Cardiac septum (tissue), 1 donor: ENCODE data around the gene PLEKHA7.

- PRO-cap, result no peak
Measured at GRCh38 chr11:14655294-14656047, 11.9 kb downstream of the PDE3B start.

GRCh38 chr11:16115412-16116092 lies 240.8 kb downstream of the SOX6 start:
- PRO-cap, result no peak

- PRO-cap, result no peak
Measured at GRCh38 chr11:16346644-16347381, 9.5 kb downstream of the SOX6 start.

- PRO-cap, result bidirectional peak, plus-strand start at chr11:16605129, minus-strand start at chr11:16605007; bidirectional peak, plus-strand start at chr11:16605163, minus-strand start at chr11:16605170
Measured at GRCh38 chr11:16604781-16605562, 133.5 kb upstream of the C11orf58 start.

DNA sequence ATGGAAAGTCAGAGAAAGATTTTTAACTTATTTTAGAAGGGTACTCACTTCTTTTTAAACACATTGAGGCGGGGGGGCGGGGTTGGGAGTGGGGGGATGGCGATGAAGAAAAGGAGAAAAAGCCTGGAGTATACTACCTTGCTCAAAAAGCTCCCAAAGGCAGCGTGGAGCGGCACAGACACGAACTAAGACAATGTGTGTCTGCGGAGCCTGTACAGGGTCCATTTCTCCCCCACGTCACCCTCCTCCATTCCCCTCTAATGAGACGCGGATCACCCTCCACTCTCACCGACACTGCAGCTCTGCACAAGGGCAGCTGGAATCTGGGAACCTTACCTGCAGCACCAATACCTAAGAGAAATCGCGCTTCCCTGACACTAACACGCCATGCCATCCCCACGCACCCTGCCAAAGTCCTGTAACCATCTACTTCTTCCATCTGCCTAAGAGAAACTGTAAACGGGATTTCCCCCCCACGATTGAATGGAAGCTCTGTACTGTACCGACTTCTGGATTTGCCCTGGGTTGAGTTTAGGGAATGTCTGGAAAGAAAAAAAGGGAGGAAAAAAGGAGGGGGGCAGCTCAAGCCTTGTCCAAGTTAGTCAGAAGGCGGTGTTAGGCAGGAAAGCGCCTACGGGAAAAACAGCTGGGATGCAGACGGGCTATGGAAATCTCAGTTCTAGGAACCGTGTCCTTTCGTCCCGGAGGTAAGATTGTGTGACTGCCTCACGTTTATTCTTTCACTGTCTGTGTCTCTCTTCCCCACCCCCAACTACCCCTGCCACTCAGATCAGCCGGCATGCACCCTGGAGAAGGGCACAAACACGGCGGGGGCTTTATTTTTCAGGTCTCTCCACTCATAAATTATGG lies 125.7 kb upstream of the C11orf58 start:
- PRO-cap, result no peak

GRCh38 chr11:16786141-16786600 lies 47.7 kb downstream of the C11orf58 start:
- PRO-cap, result no peak

- PRO-cap, result no peak
Measured at GRCh38 chr11:16814833-16815736, 76.6 kb downstream of the C11orf58 start.

DNA sequence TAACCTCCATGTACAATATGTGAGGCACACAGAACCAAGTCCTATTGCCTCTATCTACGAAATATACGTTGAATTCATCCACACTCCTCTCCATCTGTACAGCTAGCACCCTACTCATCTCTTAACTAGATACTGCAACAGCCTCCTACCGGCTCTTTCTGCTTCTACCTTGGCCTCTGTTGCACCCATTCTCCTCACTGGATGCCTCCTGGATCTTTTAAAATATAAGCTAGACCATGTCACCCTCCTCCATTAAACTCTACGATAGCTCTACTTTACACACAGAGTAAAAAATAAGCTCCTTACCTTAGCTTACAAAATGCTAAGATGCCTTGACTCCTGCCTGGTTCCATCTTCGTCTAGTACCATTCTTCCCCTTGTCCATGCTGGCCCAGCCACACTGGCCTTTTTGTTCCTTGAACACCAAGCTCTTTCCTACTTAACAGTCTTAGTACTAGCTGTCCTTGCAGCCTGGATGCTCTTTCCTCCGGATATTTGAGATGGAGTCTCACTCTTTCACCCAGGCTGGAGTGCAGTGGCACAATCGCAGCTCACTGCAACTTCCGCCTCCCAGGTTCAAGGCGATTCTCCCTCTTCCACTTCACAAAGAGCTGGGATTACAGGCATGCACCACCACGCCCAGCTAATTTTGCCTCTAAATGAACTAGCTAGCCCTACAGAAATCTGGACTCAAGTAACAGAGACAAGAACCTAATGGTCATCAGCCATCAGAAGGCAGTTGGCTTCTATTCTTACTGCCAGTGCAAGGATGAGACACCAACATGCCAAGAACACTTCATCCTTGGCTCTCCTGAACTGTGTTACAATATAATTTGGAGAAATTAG lies 135.9 kb downstream of the PLEKHA7 start:
- PRO-cap, result no peak

DNA sequence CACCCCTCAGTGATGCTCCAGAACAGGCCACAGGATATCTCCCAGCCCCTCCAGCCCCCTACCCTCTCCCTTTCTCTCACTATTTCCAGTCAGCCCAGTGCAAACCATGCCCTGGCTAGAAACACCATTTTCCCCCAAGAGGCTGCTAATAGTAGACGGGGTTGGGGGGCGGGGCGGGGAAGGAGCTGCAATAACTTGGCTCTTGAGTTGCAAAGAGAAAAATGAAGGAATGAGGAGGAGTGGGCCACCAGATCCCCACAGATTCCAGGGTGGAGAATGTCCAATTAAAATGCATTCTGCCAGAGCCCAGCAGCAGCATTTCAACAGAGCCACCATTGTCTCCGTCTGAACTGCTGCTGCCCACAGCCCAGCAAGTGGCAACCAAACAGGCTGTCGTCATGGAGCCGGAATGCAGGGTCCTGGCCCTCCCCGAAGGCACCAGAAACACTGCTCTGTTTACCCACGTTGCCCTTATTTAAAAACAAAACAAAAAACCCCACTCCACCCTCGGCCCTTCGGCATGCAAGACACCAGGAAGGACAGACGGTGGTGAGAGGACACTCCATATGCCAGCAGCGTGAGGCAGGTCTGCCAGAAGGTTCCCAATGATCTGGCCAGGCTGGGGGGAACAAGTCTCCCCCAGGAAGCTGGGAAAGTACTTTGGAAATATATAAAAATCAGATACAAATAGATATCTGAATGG lies 32.6 kb downstream of the PLEKHA7 start:
- PRO-cap, result no peak

DNA sequence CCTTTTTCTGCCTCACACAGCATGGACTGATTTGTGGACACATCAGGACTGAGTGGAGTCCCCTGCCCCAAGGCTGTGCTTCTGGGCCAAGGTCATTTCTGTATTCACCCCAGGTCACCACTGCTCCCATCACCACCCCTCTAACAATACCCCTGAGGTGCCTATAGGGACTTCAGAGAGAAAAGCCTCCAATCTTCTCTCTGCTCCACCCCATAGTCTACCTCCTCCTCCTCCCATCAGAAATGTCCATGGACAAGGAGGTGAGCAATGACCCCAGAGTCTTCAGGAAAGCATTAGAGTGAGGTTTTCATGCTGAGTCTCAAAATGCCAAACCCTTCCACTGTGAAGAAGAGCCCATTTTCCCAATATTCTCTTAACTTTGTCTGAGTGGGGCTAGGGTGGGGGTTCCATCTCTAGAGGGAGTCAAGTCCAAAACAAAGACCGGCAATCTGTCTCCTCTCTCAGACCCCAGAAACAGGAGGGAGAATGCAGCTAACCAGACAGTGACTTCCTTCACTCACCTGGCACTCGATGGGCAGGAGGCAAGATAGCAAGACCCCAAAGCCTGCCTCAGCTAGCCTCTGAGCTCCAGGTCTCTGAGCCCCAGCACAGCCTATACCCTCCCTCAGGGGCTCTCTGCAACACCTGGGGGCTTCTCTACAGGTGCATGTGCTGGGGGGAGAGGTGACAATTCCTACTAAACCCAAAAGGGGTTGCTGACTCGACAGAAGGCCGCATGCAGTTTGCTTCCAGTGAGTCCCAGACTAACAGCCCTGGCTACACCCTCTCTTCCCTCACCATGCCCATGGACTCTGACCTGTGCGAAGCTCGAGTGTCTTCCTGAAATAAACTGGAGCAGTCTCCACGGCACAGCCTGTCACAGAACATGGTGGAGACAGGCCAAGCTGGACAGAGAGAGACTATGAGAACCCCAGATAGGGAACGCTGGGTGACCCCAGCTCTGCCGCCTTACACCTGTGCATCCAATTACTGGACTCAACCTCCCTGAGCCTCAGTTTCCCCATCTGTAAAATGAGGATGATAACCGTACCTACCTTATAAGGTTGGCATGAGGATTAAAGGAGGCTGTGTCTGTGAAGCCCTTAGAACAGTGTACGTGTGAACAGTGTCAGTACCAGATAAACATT lies 16.8 kb downstream of the PLEKHA7 start:
- PRO-cap, result no peak

- PRO-cap, result no peak
Measured at GRCh38 chr11:17011473-17012754, 2.3 kb downstream of the PLEKHA7 start.

DNA sequence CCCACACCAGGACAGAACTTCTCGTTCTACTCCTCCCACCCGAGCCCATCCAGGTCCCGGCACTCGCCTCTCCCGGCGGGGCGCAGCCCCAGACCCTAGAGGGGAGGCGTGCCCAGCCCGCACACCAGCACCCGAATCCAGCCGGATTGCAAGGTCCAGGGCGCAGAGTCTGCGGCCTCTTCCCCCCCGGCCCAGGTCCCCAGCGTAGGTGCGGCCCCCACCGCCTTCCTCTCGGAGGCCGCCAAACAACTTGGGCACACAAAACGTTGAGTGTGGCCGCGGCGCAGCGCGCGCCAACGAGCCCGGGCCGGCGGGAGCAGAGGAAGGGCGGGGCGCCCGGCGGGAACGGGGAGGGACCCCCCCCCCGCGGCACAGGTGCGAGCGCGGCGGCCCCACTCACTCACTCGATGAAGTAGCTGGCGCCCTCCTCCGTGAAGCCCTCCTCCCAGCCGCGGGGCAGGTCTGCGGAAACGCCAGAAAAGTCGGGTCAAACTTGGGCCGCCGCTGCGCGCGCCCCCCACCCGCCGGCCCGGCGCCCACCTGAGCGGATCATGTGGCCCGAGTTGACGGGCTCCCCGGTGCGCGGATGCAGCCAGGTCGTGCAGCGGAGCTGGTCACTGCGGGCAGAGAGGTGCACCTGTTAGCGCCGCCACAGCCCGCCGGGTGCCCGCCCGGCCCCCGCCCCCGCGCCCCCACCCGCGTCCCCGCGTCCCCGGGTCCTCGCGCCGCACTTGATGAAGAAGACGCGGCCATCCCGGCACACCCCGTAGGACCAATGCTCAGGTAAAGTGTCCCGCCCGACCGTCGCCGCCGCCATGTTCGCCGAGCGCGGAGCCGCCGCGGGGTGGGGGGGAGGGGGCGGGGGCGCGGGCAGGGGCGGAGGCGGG lies at the start of gene PLEKHA7:
PLEKHA7 (minus strand) TSS at position 830 of the 887 bp plus-strand sequence.
- PRO-cap, result no peak

DNA sequence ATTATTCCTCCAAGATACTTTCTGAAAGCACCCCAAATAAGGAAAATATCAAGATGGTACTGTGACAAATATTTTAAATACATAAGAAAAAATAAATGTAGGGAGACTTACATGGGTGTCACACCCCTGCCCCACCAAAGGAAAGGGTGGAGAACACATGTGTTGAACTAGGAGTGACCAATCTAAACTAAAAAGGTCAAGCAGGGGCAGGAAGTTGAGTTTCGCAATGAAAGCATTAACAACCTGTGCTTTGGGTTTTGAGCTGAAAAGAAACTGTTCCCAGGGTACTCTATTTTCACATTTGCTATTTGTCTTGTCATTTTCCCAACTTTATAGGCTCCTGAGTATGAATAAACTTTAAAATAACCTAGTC lies 42.9 kb downstream of the PIK3C2A start:
- PRO-cap, result unidirectional peak, plus-strand start at position 265 of the sequence

DNA sequence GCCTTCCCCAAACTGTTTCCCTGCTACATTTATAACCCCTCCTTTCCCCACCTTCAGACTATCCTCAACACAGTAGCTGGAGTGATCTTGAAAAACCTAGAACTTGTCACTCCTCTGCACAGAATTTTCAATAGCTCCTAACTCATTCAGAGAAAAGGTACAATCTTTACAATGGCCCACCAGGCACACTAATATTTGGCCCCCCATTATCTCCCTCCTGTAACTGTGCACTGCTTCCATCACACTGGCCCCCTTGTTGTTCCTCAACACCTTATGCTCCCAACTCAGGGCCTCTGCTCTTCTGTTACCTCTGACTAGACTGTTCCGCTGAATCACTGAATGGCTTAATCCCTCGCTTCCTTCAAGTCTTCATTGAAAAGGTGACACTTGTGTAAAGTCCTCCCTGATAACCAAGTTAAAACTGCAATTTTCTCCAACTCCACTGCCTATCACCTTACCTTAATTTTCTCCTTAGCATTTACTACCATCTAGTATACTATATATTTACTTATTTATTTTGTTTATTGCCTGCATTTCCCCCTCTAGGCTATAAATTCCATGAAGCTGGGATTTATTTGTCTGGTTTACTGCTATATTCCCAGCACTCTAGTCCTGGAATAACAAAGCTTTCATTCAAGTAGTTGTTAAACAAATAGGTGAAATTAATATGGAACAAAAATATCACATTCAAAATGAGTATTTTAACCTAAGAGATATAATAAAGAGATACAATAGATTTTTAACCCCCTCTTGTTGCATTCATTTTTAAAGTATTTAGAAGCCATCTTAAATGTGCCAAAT lies 21.8 kb downstream of the PIK3C2A start:
- PRO-cap, result no peak

- PRO-cap, result no peak
Measured at GRCh38 chr11:17208268-17209012, 654 bp upstream of the PIK3C2A start.

DNA sequence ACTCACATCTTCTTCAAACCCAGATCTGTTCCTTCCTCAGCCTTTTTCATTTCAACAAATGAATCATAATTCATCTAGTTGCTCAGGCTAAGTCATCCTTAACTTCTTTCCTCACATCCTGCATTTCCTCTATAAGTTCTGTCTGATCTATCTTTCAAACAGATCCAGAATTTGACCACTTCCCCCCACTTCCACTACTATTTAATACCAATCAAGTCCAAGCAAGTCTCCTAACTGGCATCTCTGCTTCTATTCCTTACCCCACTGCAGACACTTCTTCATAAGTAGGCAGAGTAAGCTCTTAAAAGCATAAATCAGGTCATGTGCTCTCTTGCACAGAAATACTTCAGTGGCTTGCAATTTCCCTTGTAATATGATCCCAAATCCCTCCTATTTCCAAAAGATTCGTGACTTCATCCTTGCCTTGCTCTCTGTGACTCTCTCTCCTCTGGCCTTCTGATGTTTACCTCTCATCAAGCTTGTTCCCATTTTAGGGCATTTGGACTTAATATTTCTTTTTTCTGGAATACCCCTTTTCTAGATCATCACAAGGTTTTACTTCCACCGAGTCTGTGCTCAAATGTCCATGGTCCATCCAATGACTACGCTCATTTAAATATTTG lies 37.5 kb upstream of the NCR3LG1 start:
- PRO-cap, result no peak

DNA sequence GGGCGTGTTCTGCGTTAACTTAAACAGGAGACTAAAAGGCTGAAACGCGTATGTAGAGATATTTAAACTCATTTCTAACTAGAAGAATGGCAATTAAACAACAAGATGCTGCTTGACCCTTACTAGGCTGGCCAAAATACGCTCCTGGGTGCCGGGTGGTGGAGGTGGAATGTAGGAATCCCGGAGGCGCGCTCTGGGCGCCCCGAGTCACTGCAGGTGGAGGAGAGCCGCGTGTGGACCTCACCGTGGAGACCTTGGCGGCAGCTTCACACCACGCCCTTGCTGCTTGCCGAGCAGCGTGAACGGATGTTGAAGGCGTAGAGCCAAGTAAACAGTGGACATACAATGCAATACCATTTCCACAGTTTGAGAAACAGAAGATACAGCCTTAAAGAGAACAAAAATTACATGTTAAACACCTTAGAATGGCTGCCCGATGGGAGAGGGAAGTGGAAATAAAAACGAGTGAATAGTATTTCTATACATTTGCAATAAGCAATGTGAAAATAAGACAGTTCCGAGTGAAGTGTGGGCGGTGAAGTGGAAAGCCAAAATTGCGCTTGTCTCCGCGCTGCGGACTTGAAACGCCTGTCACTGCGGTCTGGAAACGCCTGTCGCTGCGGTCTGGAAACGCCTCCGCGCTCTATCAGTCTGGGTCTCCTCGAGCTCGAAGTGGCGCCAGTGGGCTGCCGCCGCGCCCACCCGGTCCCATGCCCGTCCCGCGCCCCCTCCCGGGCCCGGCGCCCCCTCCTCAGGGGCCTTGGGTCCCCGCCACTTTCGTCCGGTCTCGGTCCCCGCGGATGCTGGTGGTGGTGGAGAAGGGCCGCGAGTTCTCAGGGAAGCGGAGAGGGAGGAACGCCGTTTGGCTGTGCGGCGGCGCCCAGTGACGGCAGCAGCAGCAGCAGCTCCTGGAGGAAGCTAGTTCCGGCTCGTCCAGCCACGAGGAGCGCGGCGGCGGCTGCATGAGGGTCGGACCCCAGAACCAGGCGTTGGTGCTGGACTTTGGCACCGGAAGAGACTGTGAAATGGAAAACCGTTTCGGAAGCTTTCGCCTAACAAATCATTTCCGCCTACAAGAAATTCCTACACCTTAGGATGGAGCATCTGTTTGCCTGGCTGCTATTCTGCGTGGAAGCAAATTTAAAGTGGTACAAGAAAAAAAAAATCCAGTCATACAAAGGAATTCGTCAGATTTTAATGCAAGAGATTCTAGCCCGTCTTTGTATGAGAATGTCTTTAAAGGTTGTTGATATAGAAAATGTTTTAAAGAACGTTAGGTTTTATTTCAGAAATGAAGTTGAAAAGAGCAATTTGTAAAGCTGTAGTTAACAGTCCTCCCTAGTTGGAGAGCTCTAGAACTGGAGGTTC lies 1.7 kb downstream of the NCR3LG1 start:
- PRO-cap, result no peak

DNA sequence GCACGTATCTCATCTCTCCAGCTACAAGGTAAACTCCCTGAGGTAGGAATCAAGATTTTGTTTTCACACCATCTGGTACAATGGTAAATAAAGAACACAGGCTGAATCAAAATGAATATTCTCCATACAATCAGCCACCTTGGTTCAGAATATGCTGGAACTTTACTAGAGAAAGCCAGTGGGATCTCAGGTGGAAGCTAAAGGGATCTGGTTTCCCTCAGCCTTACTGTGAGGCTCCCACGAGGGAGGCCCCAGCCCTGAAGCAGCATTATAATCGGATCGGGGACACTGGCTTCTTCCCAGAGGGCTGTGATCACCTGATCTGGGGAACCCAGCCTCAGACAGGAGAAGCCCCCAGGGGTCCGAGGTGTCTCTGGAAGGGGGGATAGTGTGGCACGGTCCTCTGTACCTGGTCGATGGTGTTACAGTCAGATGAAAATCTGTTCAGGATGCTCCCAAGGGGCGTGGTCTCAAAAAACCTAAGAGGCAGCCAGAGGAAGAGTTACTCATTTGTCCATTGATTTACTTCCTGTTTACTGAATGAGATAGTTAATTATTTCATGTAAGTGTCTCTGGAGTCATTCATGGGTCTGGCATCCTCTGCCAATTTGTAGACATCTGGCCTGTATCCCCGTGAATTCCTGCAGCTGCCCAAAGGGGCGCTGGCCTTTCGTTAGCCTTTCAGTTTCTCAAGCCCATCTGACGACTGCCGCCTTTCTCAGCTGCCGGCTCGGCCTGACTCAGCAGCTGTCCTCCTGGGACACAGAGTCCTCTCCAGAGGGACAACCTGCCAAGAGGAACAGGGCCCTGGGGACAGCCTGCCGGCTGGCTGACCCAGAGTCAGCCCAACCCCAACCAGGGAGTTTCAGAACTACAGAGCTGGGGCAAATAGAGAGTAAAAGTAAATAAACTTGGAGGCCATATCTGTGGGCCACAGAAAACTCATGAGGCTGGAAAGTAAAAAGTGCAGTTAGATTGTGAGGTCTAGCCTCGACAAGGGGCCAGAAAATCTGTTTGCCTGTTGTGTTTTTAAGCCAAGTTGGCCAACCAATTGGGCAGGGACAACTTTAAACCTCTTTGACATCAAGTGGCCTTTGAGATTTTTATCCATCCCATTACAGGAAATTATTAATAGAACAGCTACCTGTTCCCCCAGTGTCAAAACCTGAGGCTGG lies 17.0 kb upstream of the KCNJ11 start:
- PRO-cap, result no peak

GRCh38 chr11:17524227-17524809 lies 19.9 kb downstream of the USH1C start:
- PRO-cap, result no peak

DNA sequence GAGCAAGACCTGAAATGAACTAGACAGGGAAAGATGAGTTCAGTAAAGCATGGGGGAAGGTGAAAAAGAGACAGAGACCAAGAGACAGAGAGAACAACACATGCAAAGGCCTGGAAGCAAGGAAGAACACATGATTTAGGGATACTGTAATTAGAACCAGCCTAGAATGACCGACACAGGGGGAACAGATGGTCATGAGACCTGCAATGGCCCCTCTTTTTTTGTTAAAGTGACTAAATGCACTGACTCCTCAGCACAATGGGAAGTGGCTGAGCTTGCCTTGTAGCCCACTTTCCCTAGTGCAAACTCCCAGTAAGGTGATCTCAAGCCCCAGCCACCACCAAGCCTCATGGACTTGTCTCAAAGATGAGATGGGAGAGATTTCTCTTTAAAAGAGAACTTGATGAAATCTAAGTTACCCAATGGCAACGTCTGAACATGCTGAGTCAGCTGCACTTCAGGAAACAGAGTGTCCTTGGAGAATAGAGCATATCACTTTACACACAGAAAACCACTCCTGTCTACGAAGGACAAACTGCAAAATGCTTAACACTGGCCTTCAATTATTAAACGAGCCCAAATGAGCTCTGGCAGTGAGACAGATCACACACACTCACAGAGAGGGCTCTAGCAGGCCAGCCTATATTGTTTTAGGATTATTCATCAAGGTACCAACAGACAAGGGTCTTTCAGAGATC lies 91.0 kb downstream of the SERGEF start:
- PRO-cap, result no peak